ENCODE measurements around a stretch of chr1.

- PRO-cap, result no peak
- RAMPAGE, long total RNA, result no peak
Observed at GRCh38 chr1:153977106-153977544, 349 bp downstream of the JTB start.

- PRO-cap, result no peak
- RAMPAGE, long total RNA, result no peak
Observed at GRCh38 chr1:154022283-154022729, 31.7 kb downstream of the RPS27 start.

DNA sequence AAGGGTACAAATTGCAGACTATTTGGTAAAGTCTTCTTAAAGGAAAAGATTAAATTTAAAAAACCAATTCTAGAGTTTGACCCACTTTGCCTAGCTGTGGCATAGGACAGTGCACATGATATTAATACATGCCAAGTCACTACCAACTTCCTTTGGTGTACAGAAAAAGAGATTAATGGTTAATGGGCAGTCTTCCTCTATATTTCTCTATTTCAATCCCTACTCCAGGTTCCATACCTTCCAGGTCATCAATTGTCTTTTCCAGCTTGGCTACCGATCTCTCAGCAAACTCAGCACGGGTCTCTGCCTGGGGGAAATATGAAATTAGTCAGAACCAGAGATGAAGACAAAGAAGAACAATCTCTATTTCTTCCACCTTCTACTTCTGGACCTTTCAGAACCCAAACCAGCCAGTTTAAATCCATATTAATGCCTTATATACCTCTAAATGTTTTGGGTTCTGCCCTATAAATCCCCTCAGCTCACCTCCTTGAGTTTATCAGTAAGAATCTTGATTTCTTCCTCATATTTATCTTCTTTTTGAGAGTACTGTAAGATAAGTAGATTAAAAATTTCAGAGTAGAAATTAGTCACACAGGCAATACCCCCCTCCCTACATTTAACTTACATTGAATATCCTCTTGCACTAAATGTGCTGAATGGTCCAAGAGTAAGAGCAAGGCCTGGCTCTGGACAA, 21.6 kb downstream of the TPM3 start:
- PRO-cap, result no peak
- RAMPAGE, long total RNA, result no peak

DNA sequence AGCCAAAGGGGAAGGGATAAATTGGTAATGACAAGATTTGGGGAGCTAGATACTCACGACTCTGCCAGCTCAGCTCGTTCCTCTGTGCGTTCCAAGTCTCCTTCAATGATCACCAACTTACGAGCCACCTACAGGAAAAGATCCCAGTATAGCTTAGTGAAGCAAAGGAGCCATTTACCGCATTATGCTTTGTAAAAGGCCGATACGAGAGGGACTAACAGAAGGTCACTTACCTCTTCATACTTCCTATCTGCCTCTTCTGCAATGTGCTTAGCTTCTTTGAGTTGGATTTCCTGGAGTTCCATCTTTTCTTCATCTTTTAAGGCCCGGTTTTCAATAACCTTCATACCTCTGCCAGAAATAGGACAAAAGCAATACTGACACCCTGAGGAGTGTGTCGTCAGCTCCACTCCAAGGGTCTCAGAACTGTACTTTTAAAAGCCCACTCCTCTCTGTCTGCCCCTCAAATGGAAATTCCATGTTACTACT, 19.0 kb downstream of the TPM3 start:
- PRO-cap, result no peak
- RAMPAGE, long total RNA, result no peak

GRCh38 chr1:154182485-154183481, 9.1 kb downstream of the TPM3 start:
- PRO-cap, result unidirectional peak, plus-strand start at chr1:154183293
- RAMPAGE, long total RNA, result start-site peak on the minus strand at chr1:154183141-154183206, 2,575 and 2,887 reads in 2 replicates

DNA sequence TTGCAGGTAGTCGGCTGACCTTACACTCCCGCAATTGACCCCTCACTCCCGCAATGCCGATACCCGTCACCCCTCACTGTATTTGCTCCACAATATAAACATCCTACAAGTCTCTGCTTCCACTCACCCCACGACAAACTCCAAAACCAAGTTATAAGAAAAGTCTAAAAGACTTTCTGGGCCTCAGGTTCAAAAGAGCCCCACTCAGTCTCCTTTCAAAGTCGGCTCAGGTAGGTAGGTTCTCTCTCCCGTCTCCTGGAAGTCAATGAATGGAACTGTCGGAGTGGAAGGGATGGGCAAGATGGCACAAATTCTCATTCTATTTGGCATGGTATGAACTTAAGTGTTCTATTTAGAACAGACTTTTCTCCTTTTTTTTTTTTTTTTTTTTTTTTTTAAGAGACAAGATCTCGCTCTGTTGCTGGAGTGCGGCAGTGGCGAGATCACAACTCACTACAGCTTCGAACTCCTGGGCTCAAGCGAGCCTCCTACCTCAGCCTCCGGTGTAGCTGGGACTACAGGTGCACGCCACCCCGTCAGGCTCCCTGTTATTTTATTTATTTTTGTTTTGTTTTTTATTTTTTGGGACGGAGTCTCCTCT, 8.3 kb downstream of the TPM3 start:
- PRO-cap, result no peak
- RAMPAGE, long total RNA, result no peak

DNA sequence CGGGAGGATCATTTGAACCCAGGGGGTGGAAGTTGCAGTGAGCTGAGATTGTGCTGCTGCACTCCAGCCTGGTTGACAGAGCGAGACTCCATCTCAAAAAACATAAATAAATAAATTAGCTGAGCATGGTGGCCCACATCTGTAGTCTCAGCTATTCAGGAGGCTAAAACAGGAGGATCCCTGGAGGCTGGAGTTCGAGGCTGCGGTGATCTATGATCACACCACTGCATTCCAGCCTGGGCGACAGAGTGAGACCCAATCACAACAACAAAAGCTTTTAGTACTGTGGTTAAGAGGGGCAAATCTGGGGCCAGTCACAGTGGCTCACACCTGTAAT, 5.5 kb downstream of the HAX1 start:
- PRO-cap, result no peak
- RAMPAGE, long total RNA, result no peak

DNA sequence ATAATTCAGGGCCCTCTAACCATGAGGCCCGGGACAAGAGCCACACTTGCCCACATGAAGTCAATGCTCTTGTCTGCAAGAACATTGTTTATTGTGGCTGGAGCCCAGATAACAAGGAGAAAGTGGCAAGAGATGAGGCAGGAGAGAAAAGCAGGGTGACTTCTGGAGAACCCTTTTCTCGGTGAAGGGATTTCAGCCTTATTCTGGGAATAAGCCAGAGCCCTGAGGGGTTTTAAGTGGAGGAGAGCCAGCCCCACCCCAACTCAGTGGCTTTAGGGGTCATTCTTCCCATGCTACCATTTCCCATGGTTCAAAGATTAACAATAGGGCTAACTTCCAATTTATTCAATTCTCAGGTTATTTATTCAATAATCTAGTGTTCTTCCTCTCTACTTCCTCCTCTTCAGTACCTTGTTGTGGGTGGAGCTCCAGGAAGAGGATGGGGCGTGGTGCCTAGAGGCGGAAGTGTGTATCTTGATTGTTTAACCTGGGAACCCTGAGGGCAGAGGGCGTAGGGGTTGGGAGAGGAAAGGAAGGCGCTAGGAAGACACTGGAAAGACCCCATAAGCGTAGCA, 19.8 kb upstream of the IL6R start:
- PRO-cap, result no peak
- RAMPAGE, long total RNA, result no peak

GRCh38 chr1:154423272-154424116, 18.4 kb downstream of the IL6R start:
- PRO-cap, result no peak
- RAMPAGE, long total RNA, result no peak

- PRO-cap, result no peak
- RAMPAGE, long total RNA, result no peak
Observed at GRCh38 chr1:154430211-154430645, 25.1 kb downstream of the IL6R start.

- PRO-cap, result no peak
- RAMPAGE, long total RNA, result no peak
Observed at GRCh38 chr1:154477891-154478633, 24.0 kb upstream of the TDRD10 start.

GRCh38 chr1:154552769-154553758, 5.4 kb downstream of the UBE2Q1 start:
- PRO-cap, result no peak
- RAMPAGE, long total RNA, result no peak

GRCh38 chr1:154555350-154555639, 3.2 kb downstream of the UBE2Q1 start:
- PRO-cap, result no peak
- RAMPAGE, long total RNA, result no peak

GRCh38 chr1:154600935-154601766, 6.8 kb downstream of the ADAR start:
- PRO-cap, result no peak
- RAMPAGE, long total RNA, result no peak

GRCh38 chr1:154609192-154609925, 1.4 kb upstream of the ADAR start:
- PRO-cap, result no peak
- RAMPAGE, long total RNA, result no peak

GRCh38 chr1:154760153-154761046, 109.7 kb downstream of the KCNN3 start:
- PRO-cap, result no peak
- RAMPAGE, long total RNA, result no peak

GRCh38 chr1:154791908-154792315, 78.2 kb downstream of the KCNN3 start:
- PRO-cap, result no peak
- RAMPAGE, long total RNA, result no peak

DNA sequence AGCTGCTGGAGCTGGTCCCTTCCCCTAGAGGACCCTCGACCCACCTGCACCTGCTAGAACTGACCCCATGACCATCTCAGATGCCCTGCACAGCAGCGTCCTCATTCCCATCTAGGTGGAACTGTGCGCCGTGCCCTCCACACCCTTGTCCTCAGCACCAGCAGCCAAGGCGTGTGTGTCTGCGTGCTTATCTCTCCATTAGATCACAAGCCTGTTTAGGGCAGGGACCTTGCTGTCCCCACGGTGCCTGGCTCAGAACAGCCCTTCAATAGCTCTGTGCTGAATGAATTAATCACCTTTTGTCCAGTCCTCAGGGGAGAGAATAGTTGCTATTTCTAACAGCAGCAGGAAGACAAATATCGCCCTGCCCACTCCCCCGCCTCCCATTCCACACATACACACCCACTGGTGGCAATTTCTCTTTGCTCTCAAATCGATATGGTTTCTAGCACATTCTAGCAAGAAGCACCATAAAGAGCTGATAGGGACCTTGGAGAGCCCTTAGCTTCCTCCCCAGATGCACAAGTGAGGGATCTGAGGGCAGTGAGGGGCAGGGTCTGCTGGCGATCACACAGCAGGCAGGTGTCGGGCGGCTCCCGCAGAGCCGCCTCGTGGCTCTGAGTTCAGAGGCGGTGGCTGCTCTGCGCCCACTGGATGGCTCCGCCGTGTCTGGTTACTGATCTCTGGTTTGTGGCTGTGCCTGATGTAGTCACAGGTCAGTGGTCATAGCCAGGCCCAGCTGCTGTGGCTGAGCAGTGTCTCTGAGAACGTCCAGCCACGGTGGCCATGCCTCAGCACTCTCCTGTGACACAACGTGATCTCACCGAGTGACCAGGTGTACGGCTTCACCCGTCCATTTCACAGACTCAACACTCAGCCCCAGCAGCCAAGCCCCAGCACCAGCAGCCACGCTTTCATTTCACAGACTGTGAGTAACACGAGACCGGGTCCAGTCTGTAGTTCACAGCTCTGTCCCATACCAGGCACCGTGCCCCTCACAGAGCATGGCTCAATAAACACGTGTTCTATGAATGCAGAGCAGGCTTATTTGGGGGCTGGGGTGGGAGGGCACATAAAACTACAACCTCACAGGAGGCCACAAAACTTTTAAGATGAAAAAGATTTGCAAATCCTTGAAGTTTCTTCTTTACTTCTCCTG, 61.4 kb downstream of the KCNN3 start:
- PRO-cap, result no peak
- RAMPAGE, long total RNA, result no peak

DNA sequence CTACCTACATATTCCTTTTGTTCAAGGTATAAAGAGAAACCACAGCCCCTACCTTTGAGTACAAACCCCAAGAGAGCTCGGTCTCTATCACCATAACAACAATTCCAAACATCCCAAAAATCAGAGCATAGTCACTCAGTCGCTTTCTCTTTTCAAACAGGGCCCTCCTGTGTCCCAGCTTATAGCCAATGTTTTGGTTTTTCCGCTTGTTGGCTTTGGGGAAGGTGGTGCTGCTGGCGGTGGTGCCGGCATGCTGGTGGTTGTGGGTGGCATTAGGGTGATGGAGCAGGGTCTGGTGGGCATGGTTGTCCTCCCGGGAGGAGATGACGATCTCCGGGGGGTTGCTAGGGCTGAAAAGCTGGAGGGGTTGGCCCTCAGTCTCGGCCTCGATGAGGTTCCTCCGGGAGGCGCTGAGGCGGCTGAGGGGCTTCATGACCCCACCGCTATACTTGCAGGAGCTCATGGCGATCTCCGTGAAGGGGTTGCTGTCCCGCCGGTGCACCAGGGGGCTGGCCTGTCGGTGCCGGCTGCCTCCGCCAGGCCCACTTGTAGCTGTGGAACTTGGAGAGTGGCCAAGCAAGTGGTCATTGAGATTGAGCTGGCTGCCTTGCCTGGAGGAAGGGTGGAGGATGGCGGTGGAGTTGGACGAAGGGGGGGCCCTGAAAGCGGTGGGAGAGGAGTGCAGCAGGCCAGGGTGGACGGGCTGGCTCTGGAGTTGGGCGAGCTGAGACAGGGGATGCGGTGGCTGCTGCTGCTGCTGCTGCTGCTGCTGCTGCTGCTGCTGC, 909 bp downstream of the KCNN3 start:
- PRO-cap, result no peak
- RAMPAGE, long total RNA, result no peak

- PRO-cap, result no peak
- RAMPAGE, long total RNA, result no peak
Observed at GRCh38 chr1:154877358-154877902, 7.3 kb upstream of the KCNN3 start.